Cardiac atrium fibroblast (primary cell): ENCODE data around the gene C3orf33.

DNA sequence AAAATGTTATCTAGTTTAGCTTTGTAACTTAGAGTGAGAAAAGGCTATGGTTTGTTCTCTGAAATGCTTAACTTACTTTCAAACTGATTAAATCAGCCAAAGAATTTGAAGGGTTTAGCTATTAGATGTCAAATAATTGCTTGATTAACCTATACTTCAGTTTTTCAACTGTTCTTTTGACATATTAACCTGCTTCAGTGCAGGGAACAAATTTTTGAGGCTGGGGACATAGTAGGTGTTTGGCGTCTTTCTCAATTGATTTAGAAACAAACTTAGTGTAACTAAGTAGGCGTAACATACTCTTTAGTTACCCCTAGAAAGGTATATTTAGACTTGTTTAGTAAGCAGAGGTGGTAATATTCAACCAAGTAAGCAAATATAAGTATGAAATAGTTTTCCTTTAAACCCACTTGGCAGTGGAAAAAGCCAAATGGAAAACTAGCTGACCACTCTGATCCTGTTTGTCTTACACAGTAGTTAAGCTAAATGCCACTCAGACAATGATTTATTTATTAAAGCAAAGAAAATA lies 113.1 kb downstream of the MBNL1 start:
- RAMPAGE, long total RNA = no peak

DNA sequence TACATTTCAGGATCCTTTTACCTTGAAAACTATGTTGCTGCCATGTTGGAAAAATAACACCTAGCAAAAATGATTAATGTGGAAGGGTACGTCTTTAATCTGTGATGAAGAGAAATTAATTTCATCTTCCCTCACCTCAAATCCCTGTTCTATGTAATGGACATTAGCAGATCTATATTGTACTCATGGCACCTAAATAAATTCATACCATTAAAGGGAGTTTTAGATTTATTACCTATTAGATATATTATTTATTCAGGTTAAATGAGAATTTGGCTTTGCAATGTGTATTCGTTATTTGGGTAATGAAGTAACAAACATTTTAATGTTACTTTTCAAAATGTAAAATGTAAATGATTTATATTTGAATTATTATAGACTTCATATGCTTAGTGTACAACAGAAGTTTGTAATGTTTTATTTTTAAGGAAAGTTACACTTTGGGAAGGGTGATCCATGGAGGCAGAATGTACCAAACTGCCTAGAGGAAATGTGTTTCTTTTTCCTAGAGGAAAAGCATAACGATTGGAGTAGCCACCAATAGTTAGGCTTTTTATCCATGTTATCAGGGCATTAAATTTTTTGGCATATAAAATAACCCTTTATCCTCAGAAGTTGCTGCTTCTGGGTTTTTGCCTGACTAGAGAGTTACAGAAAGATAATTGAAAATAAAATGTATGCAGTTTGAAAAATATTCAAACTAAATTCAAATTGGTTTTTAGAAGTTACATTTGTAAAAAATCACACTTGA lies 115.2 kb downstream of the MBNL1 start:
- RAMPAGE, long total RNA = no peak

GRCh38 chr3:152836952-152837193 lies 1.9 kb downstream of the P2RY1 start:
- RAMPAGE, long total RNA = no peak

DNA sequence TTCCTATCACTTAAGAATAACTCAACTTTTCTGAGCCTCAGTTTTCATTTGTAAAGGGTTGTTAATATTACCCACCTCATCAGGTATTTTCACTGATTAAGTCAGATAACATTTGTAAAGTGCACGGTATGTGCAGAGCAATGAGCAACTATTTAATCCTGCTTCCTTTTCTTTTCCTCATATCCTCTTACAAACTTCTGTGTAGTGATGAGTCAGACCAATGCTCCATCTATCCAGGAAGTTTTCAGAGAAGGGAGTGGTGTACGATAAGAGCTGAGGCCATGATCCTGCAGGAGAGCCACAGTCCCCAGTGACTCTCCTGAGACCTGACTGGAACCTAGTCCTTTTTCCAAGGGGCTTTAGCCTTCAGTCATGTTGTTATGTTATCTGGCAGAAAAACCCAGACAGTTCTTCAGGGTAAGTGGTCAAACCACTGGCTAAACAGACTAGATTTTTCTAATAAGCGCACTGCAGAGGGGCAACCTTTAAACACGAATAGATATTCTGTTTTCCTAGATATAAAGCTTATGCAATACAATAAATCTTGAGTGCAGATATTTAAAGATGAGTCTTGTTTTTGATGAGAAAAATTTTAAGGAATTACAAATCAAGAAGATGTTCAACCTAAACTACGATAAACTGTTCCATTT lies 110.5 kb upstream of the RAP2B start:
- RAMPAGE, long total RNA = no peak

DNA sequence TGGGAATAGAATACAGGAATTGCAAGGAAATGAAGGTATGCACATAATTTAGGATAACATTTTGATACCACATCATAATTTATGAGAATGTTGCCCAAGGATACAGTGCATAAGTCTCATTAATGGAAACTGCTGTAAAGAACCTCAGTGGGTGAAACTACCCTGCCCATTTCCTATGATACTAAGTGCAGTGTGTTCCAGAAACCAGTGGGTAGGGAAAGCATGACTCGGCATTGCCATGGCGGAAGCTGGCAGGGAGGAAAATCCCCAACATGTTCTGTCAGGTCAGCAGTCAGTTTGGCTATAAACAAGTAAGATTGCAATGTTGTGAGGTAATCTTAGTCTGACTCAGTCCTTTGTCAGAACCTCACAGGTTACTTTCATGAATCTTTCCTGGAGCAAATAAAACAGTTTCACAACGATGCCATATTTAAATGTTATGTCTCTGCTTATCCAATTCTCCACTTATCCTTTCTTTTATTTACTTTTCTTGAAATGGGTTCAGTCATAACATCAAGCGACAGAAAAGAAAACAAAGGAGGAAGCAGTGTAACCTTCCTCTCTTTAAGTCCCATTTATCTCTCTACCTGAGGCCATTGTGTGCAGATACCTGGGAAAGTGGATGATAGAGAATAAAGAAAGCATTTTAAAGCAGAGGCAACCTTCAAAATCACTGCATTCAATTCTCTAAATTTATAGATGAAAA lies 23.3 kb upstream of the RAP2B start:
- RAMPAGE, long total RNA = no peak

DNA sequence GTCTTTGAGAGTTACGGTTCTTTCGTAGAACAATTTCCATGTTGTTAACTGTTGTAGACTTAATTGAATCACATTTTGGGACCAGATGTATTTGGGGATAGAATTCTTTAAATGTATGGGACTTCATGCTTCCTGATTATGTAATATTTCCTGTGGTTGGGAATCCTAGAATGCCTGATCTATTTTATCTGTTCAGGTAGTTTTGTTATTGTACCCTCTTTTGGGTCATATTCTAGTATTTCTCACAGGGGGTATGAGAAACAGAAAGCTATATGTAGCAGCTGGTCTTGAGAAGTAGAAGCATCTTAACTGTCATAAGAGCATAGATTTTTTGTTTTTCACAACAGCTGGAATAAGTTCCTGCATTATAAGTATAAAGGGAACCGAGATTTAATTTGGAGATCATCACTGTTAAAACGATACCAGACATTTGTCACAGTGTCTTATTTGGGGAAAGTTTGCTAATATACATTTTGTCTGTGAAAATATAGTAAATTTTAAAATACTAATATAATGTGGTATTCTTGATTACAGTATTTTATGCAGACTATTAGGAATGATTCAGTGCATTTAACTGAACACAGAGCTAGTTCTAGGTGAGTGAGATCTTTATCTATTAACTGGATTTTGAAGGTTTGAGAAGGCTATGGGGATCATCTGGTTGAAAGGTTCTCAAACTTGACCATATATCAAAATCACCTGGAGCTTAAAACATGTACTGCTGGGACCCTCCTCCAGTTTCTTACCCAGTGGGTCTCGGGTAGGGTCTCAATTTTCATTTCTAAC lies 4.8 kb downstream of the RAP2B start:
- RAMPAGE, long total RNA = no peak

- RAMPAGE, long total RNA = no peak
Observed at GRCh38 chr3:153977837-153978037, 143.5 kb upstream of the ARHGEF26 start.

- RAMPAGE, long total RNA = no peak
Observed at GRCh38 chr3:154255180-154255578, 69.1 kb downstream of the DHX36 start.

GRCh38 chr3:155080697-155081403 lies 731 bp downstream of the MME start:
- RAMPAGE, long total RNA = no peak

DNA sequence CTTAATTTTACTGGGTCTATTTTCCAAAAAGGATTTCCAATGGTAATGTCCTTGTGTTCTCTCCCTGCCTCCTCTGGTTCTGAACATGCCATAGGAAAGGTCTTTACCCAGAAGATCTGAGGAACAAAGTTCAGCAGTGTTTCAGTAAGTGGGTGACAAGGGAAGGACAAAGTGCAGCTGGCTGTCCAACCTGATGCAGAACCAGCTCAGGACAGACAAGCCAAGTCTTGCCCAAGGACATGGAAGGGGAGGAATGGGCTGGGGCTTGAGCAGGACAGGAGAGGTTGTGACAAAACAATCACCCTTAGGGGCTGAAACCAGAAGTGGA lies 61.2 kb upstream of the STRIT1 start:
- RAMPAGE, long total RNA = no peak

DNA sequence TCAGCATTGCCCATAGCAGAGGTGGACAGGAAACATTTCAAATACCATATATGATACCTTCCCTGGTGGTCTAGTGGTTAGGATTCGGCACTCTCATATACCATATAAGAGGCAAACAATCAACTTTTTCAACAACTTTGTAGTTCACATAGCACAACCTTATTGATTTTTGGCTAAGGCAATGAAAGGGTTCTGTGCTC lies 83.9 kb downstream of the PLCH1 start:
- RAMPAGE, long total RNA = no peak

DNA sequence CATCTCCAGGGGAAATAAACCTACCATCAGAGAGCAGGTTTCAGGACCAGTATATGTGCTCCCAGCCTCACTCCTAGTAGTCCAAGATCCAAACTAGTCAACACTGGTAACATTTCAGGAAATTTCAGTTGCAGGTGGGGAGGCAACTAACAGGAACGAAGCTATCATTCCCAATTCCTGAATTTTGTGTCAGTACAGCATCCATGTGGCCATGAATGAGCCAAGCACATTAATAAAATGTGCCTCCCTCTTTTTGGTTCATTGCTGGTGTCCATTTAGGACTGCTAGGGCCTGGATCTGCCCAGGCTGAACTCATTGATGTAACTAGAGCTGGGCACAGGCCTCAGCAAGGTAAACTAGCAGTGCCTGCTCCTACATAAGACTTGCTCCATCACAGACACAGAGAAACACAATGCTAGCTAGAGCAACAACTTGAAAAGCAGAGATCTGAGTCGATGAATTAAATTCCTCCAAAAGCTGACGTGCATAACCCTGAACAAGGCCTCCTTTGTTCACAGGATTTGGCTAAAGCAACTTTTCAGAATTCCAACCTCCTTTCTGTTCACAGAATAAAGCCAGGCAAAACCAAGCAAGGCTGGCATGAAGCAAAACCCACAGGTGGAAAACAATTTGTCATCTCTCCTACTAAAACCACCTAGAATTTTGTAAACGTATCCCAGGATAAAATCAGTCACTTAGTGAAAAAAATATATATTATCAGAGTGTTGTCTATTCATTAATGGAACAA lies 40.2 kb downstream of the PLCH1 start:
- RAMPAGE, long total RNA = no peak

GRCh38 chr3:155805474-155806617 lies at the start of gene C3orf33:
Gene C3orf33 (minus strand): TSS chr3:155806278.
- RAMPAGE, long total RNA = no peak

DNA sequence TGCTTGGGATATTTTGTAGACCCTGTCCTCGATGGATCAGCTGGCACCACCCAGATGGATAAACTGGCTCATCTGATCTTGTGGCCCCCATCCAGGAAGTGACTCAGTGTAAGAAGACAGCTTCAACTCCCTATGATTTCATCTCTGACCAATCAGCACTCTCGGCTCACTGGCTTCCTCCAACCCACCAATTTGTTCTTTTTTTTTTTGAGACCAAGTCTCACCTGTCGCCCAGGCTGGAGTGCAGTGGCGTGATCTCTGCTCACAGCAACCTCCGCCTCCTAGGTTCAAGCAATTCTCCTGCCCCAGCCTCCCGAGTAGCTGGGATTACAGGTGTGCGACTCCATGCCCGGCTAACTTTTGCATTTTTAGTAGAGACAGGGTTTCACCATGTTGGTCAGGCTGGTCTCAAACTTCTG lies 7.8 kb upstream of the GMPS start:
- RAMPAGE, long total RNA = no peak

GRCh38 chr3:155912801-155913104 lies 42.3 kb downstream of the GMPS start:
- RAMPAGE, long total RNA = no peak

GRCh38 chr3:156106802-156107307 lies 13.5 kb upstream of the KCNAB1 start:
- RAMPAGE, long total RNA = no peak

GRCh38 chr3:156109907-156110397 lies 10.4 kb upstream of the KCNAB1 start:
- RAMPAGE, long total RNA = no peak

GRCh38 chr3:156126993-156127368 lies 6.6 kb downstream of the KCNAB1 start:
- RAMPAGE, long total RNA = no peak

DNA sequence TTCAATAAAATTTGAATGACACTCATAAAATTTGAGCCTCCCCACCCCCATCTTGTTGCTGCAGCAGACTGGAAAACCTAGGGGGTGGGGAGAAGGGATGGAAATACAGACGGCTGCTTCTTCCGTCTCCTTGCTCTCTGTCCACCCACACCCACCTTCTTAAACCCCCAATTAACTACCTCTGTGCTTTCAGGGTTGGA lies 16.1 kb upstream of the TIPARP start:
- RAMPAGE, long total RNA = no peak

DNA sequence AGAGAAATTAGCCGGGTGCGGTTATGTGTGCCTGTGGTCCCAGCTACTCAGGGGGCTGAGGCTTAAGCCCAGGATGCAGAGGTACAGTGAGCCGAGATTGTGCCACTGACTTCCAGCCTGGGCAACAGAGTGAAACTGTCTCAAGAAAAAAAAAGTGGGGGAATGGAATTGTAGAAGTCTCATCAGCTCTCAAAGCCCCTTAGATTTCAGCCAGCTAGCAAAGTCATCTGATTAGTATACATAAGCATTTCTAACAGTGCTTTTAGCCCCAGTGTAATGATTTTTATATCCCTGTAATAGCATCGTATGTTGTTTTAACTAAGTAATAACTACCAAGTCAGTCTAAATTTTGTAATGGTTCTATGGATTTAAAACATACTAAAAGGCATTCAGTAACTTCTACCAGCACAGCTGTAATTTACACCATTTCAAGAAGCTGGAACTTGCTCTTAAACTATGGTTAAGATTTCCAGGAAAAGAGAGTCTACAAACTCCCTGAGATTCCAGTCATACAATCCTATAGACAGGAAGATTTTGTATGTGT lies 33.4 kb downstream of the TIPARP start:
- RAMPAGE, long total RNA = no peak